Tibial artery (tissue), 1 donor: ENCODE measurements around a stretch of chr12.

GRCh38 chr12:31248-31470 lies 35.4 kb upstream of the IQSEC3 start:
- PRO-cap: no peak

DNA sequence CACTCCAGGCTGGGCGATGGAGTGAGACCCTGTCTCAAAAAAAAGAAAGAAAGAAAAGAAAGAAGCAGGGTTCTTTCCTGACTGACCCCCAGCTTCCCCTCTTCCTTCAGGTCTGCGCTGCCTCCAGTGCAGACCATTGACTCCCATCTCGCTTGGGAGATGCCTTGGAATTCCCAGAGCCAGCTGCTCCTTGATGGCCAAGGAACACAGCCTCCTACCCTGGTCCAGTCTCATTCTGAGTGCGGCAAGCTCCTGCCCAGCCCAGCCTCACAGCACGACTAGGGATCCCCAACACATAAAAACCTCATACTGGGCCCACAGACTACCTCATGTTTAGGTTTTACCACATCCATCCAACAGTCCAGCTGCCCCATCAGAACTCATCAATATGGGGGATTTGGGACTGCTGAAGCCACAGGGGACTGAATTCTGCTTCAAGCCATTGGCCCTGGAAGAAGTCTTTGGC lies 25.2 kb downstream of the IQSEC3 start:
- PRO-cap: no peak

DNA sequence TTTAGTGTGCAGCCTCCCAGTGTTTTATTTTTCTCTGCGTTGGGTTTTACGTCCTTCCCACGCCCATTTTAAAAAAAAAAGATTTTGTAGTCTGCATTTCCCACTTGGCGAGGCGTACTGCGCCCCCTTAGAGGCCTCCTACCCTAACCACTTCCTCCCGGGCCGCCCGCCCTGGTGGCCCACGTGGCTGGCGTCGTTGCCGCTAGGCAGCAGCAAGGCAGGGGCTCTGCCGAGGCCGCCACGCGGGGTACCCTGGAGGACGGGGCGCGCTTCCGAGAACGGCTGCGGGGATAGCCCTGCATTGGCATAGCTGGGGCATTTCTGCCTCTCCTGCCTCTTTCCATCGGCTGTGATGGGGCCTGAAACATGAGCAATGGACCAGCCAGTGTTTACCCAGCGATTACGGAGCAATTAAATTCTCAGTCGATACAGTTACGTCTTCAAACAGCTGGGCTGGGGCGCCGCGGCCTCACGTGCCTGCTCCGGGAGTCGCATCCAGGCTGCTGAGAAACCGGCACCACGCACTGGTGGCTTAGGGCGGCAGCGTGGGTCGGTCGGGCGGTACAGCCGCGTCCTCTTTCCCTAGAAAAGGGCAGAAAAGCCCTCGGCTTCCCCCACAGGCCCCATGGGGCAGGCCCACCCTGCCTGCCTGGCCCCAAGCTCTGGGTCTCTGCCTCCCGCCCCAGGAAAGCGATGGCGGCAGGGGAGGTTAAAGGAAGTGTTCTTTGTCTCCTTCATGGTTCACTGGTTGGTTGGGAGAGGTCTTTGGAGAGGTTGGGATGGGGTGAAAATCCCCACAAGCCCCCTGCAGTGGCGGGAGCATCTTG lies 38.1 kb downstream of the IQSEC3 start:
- PRO-cap: no peak

DNA sequence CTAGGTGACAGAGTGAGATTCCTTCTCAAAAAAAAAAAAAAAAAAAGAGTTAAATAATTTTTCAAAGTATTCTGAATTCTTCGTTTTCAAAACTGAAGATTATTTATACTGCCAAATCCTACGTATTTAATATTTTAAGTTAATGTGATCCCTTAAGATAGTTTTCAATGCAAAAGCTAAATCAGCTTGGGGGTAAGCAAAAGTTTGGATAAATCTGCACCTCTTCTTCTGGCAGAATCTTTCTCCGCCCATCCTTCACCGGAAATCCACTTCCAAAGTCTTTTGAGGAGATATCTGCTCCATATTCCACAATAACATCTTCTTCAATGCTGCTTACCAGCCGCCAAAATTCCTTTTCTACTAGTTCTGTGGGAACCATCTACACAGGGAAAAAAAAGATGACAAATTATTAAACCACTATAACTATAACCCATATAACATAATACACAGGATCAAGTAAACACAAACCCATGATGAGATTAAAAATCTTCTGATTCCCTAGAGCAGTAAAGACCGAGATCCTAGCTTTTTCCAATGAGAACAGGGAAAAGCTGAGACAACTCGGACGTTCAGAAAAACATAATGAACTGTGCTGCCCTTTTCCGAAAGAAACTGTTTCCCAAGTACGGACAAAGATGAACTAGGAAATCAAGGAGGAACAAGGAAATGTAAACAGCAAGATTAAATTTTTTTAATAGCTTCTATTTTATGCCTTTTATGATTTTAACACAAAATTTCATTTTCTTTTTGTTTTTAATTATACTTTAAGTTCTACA lies 38.5 kb downstream of the KDM5A start:
- PRO-cap: no peak

DNA sequence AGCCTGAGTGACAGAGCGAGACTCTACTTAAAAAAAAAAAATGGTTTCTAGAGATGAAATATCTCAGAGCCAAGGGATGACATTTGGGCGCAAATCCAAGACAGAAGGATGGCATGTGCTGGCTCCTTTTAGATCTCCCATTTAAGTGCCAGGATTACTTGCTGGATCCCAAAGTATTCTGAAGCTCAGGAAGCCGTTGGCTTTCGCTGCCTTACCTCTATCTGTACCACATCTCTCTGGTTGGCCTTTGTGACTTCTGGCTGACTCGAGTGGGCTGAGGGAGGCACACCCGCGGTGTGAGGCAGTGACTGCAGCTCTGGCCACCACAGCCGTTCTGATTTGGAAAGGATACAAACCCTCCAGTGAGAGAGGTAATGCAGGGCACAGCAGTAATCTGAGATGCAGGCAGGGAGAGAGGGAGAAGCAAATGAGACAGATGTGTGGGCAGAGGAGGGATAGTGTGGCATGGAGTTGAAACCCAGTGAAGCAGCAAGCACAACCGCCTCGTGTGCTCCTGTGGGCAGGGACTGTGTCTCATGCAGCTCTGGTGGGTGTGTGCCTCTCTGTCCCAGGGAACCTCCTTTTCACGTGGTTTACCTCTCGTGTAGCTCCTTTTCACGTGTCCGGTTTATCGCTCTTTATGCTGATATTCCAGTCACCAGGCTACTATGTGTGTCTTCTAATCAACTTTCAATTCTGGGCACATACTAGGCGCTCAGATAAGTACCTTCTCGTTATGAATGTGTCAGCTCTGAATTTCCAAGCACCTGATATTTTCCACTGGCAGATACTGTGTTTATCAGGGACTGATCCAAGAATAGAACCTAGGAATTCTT lies 5.1 kb downstream of the B4GALNT3 start:
- PRO-cap: no peak

DNA sequence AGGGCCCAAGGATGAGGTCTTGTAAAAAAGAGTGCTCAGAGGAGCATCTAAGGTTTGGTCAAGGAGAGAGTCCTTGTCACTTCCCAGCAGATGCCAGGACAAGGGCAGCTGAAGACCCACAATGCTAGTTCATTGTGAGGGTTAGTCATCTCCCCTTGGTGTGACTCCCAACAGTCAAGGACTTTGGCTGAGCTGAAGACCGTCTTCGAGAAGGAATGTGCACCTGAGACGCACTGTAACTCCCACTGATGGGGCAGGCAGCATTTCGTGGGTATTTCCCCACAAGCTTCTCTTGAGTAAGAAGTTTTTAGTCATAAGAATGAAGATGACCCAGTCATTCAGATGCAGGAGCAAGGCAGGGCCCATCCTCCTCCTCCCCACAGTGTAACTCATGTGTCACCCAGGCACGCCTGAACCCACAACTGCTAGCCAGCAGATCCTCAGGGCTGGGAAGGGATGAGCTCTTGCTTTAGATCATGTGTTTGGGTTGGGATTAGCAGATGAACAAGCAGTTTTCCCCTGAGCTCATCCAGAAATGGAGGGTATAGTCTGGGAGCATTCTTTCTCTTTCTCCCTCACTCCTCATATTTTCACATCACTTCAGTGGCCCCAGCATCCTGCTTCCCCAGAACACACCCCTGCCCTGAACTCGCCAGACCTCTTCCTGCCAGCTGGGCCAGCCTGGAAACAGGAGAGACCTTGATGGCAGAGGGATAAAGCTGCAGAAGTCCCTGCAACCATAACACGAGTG lies 73.2 kb downstream of the B4GALNT3 start:
- PRO-cap: no peak

GRCh38 chr12:545394-546237 lies 85.9 kb downstream of the B4GALNT3 start:
- PRO-cap: no peak

DNA sequence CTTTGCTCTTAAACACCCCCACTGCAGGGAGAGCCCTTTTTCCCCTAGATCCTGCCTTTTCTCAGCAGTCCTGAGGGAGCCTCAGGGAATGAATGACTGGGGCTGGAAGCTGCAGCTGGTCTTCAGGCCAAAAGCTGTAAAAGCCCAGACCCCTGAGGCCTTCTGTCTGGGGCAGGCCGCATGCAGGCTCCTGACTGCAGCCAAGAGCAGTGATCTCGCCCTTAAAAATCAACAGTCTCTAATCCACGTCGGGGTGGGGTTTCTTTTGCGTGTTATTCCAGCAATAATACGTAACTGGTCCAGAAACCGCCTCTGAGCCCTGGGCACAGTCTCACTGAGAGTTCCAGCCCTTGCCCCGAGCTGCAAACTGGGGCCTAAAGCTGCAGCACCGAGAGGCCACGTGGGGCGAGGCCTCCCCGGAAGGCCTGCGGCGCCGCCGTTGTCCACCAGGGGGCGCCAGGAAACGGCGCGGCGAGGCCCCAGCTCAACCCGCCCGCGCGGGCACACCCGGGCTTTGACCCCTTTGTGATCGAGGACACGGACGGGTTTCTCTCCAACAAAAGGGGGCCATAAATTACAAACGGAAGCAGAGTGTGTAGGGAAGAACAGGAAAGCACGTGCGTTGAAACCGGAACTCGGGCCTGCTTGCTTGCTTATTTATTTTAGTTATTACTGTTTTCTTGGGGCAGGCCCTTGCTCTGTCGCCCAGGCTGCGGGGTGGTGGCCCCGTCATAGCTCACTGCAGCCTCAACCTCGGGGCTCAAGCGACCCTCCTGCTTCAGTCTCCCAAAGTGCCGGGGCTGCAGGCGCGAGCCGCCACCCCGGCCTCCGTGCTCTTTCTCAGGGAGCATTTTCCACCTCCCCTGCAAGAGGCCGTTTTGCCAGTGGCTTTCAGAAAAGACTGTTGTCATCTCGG lies 87.2 kb downstream of the NINJ2 start:
- PRO-cap: no peak

DNA sequence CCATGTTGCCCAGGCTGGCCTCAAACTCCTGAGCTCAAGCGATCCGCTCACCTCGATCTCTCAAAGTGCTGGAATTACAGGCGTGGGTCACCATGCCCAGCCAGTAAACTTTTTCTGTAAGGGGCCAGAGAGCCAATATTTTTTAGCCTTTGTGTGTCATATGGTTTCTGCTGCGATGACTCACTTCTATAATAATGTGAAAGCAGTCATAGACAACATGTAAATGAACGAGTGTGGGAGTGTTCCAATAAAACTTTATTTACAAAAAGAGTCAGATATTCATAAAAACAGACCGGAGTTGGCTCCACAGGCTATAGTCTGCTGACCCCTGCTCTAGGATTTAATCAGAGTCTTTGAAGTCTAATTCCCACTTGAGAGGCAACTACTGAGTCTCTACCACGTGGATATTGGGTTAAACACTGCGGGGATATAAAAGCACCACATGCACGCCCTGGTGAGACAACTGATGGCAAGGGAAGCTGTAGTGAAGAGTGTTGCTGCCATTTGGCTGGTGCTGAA lies 3.5 kb upstream of the NINJ2 start:
- PRO-cap: no peak

DNA sequence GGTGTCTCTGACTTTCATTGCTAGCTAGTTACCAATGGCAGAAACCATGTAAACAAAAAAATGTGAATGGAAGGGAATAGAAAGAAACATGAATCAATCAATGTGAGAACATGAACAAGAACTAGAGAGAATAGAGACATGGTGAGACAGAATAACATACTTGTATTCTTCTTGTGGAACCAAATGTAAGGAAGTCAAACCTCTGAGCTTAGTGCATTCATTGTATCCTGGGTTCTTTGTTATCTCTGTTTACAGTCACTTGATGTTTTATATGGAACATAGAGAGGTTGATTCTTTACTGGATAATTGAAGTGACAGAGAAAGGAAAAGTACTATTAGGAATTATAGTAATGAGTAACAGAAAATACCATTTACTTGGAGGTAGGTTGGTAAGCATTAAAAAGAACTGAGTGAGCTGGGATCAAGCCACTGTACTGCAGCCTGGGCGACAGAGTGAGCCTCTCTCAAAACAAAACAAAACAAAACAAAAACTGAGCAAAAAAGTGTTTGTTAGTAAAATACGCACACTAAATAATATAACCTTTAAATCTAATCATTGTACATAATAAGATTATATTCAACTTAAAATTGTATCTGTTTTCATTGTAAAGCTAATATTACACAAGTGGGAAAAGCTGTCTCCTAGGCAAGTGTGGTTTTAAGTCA lies 2.4 kb upstream of the WNK1 start:
- PRO-cap: no peak

DNA sequence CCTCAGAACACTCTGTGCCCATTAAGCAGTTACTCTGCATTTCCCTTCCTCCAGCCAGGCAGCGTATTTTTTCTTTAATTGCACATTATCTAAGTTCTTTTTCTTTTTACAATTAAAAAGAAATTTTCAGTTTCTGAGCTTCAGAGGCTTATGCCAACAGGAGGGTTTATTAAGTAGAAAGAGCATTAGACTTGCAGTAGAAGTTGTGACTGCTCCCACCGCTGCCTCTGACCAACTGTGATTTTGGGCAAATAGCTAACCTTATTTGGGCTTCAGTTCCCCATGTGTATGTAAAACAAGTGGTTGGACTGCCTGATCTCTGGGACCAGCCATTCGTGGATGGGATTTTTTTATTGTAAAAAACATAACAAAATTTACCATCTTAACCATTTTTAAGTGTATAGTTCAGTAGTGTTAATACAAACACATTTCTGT lies 65.8 kb downstream of the WNK1 start:
- PRO-cap: no peak

DNA sequence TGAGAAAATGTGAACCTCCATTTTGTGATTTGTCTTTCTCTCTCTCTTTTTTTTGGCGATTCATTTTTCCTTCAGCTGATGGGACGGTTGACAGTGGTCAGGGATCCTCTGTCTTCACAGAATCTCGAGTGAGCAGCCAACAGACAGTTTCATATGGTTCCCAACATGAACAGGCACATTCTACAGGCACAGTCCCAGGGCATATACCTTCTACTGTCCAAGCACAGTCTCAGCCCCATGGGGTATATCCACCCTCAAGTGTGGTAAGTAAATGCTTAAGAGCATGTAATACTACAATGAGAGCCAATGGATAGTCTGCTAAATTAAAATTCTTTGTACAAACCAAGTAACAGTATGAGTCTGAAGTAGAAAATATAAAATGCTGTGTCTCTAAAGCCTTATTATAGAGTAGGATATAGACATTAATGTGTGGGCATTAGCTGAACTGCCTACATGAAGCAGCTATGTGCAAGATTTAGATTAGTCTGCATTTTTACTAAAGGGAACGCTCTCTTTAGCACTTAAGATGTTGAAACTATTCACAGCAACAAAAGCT lies 87.4 kb downstream of the RAD52 start:
- PRO-cap: no peak

DNA sequence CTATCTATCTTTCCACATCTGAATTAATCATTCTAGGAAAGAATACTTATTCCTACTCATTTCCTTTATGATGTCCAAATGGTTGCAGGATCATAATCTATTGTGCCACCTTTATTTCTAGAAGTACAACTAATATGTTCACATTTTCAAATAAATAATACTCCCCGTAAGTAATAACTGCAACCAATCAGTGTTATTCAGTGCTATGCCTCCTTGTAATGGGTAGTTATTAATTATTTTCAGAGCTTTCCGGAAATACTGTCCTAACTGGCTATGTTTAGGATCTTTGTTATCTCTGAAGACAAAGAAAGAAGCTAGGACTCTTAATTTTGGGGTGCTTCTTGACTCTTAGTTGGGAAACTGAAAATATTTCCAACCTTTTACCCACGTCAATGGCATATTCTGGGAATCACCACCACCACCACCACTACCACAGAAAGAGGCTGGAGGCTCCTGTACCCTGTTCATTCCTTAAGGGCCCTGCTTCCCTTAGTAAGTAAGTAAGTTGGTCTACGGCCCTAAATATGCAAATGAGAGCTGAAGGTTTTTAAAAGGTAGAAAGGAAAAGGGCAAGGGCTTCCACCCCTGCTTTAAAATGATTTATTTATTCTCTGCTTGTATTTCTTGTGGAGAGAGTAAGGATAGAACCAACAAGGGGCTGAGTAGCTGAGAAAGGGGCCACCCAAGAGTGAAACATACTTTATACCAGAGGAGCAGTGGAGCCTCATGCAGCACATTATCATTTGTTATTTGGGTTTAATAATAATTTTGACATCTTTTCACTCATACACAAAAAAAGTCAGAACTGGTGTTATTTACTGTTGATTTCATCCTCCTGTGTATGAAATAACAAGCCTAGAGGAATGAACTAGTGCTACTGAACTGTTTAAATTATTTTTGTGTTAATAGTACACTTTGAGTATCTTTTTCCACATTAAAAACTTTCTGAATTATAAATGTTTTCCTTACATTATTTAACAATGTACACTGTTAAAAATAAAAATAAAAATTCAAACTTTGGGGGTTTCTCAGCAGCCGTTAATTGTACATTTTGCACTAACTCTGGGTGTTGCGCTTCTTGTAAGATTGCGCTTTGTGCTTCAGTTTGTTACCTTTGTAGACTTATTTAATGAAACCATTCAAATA lies 38.8 kb downstream of the RAD52 start:
- PRO-cap: no peak

GRCh38 chr12:1122781-1123215 lies 131.8 kb downstream of the ERC1 start:
- PRO-cap: no peak

- PRO-cap: no peak
These were observed 40.1 kb downstream of the FBXL14 start for GRCh38 chr12:1554184-1554805.

DNA sequence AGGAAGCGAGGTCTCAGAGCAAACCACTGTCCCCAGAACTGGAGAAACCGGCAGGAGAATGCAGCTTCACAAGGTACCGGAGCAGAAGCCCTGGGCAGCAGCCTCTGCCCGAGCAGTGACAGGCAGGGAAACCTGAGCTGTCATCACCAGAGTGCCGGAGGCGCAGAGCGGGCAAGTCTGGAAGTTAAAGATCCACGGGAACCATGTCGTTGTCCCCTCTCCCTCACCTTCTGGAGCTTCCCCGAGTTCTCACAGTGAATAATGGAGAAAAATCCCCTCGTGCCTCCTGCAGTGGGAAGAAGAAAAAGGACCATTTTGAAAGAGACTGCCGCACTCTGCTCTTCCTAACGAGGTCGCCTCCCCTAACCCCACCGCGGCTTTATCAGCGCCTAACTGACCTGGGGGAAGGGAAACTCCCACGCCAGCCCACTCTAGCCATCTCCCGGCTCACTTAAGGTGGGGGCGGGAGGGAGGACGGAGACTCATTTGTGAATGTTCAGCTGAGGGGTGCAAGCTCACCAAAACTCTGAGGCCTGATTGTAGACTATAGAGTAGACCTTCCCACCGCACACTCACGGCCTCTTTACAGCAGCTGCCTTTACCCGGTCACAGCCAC lies 27.7 kb downstream of the FBXL14 start:
- PRO-cap: no peak

DNA sequence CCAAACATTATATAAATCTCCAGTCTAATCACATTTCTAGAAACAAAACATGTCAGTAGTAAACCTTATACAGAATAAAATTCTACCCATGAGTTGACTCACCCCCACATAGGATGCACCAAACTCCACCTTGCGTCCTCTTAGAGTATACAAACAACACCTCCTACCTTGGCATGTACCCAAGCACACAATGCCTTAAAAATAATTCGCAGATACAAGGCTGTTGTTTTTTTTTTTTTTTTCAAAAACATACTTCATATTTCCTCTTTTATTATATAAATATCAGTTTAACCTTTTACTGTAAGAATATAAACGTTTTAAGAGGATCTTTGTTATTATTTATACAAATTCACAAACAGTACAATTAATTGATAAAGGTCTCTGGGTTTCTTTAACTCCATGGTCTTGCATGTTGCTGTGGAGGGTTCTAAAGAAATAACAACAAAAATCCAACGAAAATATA lies 3.2 kb downstream of the FBXL14 start:
- PRO-cap: no peak

DNA sequence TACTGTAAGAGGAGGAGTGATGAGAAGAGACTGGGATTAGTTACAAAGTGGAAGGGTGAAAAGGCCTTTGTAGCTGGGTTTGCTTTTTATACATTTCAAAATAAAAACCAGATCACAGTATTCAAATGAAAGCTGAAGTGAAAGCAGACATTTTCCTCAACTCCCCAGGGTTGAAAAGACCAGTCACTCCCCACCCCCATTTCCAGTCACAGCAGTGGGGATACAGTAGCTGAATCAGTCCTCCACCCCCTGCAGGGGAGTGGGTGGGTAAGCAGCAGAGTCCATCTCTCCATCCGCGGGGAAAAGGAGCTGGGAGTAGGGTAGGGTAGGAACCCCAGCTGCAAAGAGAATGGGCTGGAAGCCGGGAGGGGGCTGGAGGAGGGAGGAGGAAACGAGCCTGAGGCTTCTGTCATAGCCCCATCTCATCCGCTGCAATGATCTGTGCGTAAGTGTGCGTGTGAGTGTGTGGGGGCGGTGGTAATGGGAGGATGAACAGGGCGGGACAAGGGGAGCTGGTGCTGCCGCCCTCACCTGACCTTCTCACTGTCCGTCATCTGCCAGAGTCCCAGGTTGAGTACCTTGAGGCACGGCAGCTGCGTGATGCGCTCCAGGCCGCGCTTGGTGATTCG lies 1.9 kb downstream of the FBXL14 start:
- PRO-cap: no peak

GRCh38 chr12:1662557-1663585 lies 28.0 kb upstream of the ADIPOR2 start:
- PRO-cap: no peak

GRCh38 chr12:1746478-1747035 lies 55.7 kb downstream of the ADIPOR2 start:
- PRO-cap: no peak